Vermiform appendix (tissue), 1 donor: ENCODE data around the genes EEF1A2 and GMEB2.

DNA sequence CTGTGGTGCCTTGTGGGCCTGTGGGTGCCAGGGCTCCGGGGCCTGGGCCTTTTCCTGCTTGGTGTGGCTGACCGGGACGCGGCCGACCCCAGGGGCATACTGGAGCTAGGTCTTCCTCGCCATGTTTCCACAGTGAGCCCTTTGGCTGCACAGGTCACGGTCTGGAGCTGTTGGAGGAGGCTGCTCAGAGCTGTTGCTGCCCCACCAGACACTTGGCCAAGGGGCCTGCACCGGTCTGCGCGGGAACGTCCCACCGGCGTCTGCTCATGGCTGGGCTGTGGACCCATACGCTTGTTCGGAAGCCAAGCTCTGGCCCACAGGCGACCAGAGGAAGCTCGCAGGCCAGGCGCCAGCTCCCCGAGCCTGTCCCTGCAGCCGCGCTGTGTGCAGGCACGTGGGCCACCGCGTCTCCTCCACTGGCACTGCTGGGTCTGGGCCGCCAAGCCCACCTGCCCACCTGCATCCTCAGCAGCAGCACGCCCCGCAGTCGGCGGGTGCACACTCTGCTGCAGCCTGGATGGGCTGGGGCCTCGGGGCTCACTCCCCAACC is 15.3 kb upstream of the TCFL5 start:
- PRO-cap: no peak

DNA sequence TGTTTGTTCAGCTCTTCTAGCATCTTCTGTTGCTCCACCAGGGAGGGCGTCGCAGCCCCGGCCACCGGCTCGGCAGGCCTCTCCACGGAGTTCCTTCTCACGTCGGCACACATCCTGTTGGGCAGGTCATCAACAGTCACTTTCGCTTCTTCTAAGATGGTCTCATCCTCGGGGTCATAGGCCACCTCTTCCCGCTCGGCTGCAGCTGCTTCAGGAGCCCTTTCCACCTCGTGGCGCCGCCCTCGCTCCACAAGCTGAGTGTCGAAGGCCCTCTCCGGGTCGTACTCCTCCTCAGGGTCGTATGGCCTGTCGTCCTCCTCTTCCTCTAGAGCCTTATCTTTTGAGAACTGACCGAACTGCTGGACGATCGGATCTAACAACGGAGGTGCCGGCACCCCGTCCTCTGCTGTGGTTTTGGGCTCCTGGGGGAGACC is 19.9 kb upstream of the TCFL5 start:
- PRO-cap: no peak

DNA sequence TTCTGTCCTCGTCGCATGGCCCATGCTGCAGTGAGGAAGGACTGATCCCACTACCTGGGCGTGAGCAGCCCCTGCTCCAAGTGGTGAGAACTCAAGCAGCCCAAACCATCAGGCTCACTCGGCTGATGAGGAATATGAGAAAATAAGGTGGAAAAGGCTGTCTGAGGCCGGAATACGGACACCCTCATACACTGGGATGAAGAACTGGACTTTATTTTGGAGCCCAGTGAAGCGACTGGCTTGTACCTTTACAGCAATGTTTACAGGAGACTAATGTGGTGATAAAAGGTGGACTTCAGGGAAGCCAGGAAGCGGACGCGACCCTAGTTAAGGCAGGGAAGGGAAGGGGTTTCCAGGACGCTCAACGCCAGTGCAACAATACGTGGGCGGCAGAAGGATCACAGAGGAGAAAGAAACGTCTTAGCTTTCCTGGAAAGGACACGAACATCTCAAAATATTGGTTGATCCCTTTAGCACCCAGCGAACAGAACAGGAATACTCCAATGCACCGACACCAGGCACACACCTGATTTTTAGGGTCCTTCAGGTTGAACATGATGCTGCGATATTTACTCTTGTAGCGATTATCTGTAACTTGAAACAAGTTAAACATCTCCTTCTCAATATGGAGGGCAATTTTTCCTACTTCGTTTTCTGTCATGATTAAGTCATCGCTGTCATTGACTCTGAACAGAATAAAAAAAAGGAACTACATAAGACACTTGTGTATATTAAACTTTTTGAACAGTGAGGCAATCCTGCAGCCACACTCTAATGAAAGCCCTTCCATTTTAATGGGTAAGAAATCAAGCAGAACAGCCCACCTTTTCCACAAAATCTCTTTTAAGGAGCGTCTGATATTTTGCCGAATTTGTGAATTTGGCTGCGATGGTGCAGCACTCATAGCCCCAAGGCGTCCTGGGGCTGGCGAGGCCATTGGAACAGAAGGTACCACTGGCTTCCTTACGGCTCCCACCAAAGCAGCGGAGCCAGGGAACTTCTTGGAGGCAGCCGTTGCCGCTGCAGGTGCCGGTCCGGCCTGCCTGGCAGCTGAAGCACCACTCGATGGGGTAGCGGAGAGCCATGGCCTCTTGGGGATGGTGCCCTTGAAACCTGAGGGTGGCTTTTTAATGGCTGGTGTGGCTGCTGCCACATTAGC is 30.2 kb downstream of the DIDO1 start:
- PRO-cap: no peak

DNA sequence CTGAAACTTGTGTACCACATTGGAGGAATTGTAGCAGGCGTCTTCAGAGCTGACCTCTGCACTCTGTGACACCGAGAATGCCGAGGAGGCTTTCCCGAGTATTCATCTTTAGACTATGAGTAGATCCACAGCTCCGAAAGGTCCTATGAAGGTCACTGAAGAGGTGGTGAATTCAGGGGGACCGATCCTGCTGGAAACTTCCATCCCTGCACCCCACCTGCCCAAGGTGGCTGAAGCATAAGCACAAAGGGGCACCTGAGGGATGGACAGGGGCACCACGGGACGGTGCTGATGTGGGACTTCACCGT is 24.5 kb downstream of the DIDO1 start:
- PRO-cap: no peak

- PRO-cap: no peak
These were observed 15.5 kb downstream of the DIDO1 start for GRCh38 chr20:62910497-62911495.

DNA sequence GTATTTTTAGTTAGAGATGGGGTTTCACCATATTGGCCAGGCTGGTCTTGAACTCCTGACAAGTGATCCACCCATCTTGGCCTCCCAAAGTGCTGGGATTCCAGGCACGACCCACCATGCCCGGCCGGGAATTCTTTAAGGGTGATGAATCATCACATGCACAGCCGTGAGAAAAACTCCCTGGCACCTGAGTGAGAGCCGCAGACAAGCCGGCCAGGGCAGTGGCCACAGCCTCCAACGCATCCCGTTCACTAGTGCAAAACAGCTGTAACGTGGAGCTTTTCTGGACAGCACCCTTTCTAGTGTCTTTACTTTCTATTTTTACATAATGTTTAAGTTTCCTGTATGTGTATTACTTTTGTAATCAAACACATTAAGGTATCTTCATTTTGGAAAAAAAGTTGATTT is 3.0 kb downstream of the DIDO1 start:
- PRO-cap: no peak

GRCh38 chr20:62939174-62939617 is 1.2 kb downstream of the GID8 start:
- PRO-cap: no peak

GRCh38 chr20:63283072-63283598 is 9.9 kb upstream of the COL20A1 start:
- PRO-cap: no peak

- PRO-cap: no peak
These were observed 8.9 kb upstream of the COL20A1 start for GRCh38 chr20:63284089-63284500.

DNA sequence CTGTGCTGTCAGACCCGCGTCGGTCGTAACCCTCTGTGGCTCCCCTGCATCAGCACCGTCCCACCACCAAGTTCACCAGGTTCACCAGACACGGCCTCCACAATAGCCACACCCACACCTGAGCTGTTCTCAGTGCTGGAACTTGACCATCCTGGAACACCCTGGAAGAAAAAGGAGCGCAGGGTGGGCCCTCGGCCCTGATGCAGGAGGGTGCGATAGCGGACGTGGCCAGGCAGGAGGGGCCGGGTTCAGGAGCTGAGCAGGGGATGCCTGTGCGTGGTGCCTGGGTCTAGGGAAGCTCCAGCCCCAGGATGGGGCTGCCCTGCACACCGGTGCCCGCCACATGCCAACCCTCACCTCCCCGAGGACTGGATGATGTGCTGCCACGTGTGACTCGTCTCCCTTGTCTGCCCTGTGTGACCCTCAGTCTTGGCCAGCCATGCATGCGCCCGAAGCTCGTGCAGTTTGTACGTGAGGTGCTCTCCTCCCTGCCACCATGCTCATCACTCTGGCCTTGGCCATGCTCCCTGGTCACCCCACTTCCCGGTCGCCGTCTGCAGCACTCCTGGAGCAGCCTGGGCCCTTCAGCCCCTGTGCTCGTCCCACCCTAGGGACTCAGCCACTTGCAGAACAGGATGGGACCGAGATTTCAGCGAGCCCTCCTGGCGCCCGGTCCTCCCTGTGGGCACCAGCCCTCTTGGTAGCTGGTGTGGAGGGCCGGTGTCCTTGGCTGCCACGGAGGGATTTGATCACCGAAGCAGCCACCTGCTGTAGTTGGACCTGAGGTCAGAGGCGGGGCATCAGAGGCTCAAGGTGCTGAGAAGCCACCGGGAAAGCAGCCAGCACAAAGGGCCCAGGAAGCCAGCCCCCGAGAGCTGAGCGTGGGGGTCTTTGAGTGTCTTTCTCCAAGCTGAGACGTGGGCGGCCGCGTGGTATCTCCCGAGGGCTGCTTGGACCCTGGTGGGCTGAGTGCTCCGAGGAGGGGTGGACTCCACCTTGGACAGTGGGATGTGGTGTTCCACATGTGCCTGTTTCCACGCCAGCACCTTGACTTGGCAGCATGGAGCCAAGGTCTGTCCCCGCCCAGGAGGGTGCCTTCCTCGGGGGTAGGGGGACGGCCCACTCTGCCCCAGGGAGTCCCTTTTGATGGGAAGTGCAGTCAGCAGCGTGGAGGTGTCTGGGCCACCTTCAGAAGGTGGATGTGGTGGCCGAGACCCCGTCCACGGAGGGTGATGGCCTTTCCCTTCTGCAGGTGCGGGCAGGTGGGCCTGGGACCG is 4.1 kb upstream of the COL20A1 start:
- PRO-cap: no peak

DNA sequence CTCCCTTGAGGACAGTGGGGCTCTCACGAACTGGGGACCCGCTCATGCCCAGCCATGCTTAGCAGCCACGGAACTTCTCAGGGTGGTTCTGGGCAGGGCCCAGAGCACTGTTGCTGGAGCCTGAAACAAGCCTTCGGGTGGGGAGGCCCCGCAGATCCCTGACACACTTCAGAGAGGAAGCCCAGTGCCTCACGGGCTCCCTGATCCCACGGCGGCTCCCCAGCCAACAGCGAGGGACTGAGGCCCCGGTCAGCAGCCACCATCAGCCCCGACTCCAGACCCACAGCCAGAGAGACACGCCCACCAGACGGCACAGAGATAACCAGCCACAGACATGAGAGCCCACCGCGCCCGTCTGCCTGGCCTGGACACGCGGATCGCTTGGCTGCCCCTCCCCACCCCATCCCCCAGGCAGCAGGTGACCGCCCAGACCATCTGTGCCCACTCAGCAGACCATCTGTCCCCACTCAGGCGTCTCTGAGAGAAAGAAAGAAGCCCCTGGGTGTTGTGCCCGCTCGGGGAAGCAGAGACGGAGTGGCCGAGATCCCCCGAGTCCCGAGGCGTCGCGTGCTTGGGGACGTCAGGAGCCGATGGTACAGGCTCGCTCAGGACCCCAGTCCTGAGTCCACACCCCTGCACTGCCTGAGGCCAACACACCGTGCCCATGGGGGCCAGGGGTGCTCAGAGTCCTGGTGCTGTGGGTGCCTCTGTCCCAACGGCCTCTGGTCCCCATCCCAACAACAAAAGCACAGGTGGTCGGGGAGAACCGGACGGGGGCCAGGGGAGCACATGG is 55.5 kb upstream of the CHRNA4 start:
- PRO-cap: no peak

DNA sequence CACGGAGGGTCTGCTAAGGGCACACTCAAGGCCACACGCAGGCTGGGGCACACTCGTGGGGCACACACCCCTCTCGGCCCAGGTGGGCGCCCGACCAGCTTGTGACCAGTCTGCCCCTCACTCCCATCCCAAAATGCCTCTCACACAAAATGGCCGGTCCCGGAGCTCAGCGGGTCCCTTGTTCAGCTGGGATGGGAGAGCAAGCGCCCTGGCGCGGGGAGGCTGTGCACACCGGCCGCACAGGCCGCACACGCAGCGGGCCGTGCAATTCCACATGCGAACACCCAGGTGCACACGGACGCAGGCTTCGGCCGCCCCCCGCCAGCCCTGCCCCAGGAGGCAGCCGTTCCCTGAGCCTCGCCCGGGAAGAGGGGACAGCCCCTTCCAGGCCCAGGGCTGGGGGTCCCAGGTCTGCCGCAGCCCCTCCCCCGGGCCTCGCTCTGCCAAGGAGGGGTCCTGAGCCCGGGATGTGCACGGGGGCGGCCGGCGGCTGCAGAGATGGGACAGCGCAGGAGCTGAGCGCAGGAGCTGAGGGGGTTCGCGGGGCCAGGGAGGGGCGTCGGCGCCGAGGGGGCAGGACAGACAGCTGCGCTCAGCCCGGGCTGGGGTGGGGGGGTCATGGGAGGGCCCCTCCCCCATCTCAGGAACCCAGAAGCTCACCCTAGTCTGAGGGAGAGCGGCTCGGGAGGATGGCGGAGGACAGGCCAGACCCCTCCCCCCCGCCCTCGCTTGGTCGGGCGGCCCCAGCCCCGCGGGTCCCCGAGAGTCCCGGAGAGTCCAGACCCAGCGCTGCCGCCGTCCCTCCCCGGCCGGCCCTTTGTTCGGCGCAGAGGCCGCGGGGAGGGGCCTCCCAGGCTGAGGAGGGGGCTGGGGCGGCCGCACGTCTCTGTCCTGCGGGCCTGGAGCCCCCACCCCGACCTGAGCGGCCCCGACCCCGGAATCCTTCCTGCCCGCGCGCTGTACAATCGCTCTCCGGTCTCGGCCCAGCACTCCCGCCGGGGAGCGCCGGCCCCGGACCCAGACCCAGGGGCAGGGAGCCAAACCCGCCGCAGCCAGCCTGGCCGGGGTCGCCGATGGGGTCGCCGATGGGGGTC is 1.1 kb downstream of the KCNQ2 start:
- PRO-cap: no peak

GRCh38 chr20:63498838-63499607 is at the start of gene EEF1A2:
TSS of gene EEF1A2 (minus strand) at chr20:63499083.
- PRO-cap: bidirectional peak, plus-strand start at chr20:63499355, minus-strand start at chr20:63499151

- PRO-cap: unidirectional peak, minus-strand start at chr20:63554451
These were observed 545 bp downstream of the FNDC11 start for GRCh38 chr20:63554328-63555080.

DNA sequence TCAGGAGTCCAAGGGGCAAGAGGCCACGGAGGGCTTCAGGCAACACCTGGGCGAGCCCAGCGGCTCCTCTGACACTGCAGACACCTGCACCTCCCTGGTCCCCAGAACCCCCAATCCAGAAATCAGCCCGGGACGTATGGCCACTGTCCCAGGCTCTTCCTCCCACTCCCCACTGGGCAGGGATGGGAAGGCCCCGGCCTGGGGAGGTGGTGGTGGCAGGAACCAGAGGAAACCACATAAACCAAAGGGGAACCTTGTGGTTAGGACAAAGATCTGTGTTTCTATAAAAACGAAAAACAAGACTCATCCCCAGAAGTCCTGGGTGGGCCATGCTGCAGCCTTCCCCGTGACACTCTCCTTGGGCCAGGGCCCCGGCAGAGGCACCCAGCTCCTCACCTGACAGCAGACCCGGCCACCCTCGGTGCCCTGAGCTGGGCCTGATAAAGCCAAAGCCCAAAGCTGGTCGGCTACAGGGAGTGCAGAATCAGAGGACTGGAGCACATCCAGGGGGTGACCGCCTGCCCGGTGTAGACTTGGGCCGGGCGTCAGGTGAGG is 6.2 kb downstream of the HELZ2 start:
- PRO-cap: no peak

DNA sequence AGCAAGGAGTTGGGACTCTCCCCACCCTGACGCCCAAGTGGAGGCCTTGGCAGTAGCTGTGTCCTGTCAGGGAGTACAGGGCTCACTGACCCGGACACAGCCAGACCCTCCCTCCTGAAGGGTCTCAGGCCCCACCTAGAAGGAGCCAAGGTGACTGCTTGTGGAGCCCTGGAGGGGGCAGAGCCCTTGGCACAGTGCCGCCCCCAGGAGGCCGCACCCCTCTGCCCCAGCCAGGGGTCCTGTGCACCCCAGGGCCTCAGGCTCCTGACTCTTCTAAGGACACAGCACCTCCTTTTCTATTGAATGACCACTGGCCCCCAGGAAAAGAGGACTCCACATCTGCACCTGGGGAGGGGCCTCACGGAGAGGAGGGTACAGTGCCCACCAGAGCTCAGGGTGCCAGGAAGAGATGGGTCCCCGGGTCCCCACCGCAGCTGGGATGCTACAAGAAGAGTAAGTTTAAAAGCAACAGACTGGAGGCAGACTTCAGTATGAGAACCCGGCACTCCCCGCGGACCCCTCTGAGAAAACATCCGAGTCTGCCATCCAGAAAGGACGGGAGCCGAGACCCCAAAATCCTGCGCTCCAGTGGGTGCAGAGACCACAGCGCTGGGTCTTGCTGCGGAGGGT is 567 bp downstream of the HELZ2 start:
- PRO-cap: no peak

DNA sequence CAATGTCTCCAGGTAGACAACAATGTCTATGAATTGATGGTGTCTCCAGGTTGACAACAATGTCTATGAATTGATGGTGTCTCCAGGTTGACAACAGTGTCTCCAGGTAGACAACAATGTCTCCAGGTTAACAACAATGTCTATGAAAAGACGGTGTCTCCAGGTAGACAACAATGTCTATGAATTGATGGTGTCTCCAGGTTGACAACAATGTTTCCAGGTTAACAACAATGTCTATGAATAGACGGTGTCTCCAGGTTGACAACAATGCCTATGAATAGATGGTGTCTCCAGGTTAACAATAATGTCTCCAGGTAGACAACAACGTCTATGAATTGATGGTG is 5.9 kb upstream of the HELZ2 start:
- PRO-cap: no peak

DNA sequence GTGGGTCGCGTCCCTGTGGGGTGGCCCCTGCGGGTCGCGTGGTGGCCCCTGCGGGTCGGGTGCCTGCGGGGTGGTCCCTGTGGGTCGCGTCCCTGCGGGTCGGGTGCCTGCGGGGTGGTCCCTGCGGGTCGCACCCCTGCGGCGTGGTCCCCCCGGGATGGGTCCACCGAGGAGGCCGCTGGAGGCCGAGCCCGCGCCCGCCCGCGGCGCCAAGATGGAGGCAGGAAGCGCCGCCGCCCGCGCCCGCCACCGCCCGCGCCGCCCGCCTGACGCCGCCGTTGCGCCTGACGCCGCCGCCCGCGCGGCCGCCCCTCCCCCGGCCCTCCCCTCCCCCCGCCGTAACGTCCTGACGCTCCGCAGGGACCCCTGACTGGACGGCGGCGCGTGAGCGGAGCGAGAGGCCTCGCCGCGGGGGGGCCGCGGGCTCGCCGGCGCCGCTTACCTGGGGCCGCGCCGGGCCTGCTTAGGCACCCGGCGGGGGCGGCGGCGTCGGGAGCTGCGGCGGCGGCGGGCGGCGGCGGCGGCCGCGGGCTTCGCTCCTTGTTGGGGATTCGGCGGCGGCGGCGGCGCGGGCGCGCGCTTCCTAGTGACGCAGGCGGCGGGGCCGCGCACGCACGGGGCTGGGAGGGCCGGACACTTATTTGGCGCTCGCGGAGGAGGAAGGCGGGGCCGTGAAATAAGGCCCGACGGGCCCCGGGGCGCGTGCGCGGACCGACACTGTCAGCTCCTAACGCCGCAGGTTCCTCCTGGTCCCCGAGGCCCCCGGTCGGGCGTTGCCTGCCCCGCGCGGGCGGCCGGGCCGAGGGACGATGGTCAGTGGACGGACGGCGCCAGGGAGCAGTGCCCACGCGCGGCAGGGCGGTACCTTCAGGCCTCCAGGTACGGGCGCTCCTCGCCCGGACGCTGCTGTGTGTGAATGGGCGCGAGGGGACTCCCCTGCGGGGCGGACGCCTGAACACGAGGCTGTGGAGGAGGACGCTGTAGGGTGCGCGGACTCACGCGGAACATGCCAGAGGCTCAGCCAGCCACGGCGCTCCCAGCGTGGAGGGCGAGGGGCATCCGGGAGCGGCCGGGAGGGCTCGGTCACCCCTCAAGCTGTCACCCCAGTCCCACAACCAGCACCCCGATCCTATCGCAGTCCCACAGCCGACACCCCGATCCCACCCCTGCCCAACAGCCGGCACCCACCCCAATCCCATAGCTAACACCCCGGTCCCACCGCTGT is at the start of gene GMEB2:
TSS of gene GMEB2 (minus strand) at position 588 of the 1,225 bp plus-strand sequence.
- PRO-cap: bidirectional peak, plus-strand start at position 369 of the sequence, minus-strand start at position 216 of the sequence; bidirectional peak, plus-strand start at position 738 of the sequence, minus-strand start at position 562 of the sequence; bidirectional peak, plus-strand start at position 958 of the sequence, minus-strand start at position 908 of the sequence

DNA sequence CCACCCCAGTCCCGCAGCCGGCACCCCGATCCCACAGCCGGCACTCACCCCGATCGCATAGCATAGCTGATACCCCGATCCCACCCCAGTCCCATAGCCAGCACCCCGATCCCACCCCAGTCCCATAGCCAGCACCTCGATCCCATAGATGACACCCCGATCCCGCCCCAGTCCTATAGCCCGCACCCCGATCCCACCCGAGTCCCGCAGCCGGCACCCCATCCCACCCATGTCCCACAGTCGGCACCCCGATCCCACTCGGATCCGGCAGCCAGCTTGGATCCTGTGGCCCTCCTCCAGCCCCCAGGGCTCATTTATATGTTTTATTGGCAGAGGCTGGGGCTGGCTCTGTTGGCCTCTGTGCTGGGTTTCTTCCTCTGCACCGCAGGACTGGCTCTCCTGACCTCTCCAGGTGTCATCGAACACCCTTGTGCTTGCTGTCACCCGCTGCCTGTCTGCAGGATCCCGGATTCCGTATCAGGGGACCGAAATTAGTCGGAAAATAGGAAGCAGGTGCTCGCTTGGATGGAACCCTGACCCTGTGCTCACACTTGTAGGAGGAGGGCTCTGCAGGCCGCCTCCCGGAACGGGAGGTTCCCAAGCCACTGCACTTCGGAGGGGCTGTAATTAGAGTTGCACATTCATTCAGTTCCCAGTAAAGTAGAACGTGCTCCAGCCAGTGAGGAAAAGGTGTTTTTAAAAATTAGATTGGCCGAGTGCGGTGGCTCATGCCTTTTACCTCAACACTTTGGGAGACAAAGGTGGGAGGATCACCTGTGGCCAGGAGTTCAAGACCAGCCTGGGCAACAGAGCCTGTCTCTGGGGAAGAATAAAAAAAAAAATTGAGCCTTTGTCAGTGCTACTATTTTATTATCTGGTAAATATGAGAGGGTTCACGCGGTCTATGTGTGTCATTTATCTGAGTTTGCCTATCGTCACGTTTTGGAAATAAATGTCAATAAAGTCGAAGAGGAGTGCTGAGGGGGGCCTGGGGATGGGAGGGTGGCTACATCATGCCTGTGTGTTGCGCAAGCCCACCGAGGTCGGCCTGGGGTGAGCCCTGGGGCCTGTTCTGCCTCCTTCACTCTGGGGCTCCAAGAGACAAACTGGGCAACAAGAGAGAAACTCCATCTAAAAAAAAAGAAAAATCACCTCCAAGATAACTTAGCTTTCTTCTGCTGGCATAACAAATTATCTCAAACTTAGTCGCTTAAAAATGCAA is 1.4 kb upstream of the GMEB2 start:
- PRO-cap: bidirectional peak, plus-strand start at position 608 of the sequence, minus-strand start at position 547 of the sequence

DNA sequence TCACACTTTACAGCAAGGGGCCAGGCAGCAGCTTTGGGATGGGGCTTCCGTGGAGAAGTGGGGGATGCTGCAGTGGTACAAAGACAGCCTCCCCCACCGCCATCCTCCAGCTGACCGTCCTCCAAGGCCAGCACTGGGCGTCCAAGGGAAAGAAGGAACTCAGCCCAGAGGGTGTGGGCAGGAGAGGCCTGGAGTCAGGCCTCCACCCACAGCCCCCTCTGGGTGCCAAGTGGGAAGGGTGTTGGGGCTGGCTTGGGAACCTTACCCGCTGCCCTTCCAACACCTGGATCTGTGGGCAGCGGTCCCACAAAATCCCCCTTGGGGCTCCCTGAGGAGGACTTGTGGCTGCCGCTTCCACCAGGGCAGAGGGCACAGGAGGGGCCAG is 13.1 kb downstream of the STMN3 start:
- PRO-cap: no peak